SJSA1 (cell line): Measurements from ENCODE around the genes TBC1D3I, MYO19, MRM1, LHX1 and C17orf78.

GRCh38 chr17:35889182-35889707 lies 9.1 kb upstream of the CCL5 start:
- RAMPAGE, long total RNA = no peak

DNA sequence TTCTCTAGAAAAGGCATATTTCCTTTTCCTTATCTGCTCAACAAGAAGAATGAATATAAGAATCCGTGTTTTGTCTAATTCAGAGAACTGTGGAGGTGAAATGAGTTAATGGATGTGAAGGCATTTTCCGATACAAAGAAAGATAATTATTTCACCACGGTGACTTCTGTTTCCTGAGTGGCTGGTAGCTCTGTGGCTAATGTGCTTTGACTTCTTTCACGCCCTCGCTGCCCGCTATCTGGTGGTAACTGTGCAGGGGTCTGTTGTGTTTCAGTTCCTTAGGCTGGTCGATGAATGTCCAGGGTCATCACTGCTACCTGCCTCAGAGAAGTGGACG lies 15.7 kb upstream of the CCL5 start:
- RAMPAGE, long total RNA = no peak

DNA sequence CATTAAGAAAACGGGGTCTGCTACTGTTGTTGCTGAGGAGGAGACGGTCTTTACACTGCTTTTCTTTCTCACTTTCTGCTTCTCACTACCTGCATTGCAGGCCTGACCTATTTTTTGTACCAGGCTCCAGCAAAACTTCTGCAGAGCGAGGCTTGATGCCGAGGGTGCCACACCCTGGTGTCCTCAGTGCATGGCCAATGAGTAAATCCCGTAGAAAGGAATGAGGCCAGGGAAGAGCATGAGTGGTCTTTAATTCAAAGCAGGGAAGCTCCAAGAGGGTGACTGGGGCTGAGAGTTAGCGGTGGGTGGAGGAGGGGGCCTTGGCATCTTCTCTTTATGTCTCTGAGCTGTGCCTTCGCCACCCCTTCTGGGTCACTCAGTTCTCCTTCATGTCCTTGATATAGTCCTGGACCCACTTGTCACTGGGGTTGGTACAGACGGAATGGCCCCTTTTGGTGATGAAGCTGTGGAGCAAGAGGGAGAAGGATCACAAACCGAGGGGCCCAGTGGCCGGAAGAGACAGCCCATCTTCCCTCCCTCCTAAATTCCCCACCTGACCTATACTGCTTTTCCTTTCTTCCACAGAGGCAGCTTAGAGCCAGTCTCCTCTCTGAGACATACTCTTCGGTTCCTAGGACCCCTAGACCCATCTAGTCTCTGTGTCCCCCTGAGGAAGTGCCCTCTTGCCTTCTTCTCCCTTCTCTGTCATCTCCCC lies 2.3 kb upstream of the CCL16 start:
- RAMPAGE, long total RNA = no peak

GRCh38 chr17:35984140-35984872 lies 2.2 kb downstream of the CCL14 start:
- RAMPAGE, long total RNA = no peak

- RAMPAGE, long total RNA = no peak
Measured at GRCh38 chr17:36072324-36073012, 8.4 kb downstream of the CCL18 start.

DNA sequence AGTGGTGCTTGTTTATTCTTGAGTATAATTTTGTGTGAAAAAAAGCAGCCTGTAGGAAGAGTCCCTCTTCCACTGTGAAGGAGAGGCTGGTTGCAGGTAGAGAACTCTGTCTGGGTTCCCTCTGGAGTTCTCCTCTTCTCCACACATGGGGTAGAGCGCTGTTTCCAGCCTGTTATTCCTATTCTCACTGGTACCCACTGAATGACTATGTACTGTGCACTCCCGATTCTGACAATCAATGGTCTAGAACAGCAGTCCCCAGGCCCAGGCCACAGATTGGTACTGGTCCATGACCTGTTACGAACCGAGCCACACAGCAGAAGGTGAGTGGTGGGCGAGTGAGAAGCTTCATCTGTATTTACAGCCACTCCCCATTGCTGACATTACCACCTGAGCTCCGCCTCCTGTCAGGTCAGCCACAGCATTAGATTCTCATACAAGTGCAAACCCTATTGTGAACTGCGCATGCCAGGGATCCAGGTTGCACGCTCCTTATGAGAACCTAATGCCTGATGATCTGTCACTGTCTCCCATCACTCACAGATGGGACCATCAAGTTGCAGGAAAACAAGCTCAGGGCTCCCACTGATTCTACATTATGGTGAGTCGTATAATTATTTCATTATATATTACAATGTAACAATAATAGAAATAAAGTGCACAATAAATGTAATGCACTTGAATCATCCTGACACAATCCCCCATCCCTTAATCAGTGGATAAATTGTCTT lies 15.3 kb downstream of the CCL4 start:
- RAMPAGE, long total RNA = no peak

- RAMPAGE, long total RNA = no peak
Measured at GRCh38 chr17:36183395-36184005, 7.1 kb upstream of the TBC1D3B start.

GRCh38 chr17:36192205-36192778 lies 4.3 kb downstream of the CCL3L3 start:
- RAMPAGE, long total RNA = no peak

- RAMPAGE, long total RNA = no peak
Measured at GRCh38 chr17:36264495-36264784, at the start of gene TBC1D3I. Gene TBC1D3I (minus strand): TSS chr17:36264570.

DNA sequence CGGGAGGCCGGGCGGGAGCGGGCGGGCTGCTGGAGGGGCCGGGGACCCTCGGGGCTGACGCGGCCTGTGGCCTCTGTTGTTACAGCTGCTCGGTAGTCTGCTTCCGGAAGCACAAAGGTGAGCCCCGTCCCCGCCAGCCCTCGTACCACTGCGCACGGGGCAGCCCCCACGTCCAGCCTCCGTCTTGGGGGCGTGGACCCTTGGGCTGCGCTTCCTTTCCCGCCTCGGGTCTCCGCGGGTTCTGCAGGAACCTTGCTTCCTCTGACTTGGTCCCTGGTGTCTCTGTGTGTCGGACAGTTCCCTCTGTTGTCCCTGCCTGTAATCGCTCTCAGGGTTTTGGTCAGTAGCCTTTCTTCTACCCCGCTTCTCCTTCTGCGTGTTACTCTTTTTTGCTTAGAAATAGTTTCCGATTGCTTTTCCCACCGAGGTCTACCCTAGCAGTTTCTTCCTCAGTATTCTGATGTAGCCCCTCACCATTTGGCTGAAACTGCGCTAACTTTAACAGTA lies 422 bp downstream of the ZNHIT3 start:
- RAMPAGE, long total RNA = no peak

DNA sequence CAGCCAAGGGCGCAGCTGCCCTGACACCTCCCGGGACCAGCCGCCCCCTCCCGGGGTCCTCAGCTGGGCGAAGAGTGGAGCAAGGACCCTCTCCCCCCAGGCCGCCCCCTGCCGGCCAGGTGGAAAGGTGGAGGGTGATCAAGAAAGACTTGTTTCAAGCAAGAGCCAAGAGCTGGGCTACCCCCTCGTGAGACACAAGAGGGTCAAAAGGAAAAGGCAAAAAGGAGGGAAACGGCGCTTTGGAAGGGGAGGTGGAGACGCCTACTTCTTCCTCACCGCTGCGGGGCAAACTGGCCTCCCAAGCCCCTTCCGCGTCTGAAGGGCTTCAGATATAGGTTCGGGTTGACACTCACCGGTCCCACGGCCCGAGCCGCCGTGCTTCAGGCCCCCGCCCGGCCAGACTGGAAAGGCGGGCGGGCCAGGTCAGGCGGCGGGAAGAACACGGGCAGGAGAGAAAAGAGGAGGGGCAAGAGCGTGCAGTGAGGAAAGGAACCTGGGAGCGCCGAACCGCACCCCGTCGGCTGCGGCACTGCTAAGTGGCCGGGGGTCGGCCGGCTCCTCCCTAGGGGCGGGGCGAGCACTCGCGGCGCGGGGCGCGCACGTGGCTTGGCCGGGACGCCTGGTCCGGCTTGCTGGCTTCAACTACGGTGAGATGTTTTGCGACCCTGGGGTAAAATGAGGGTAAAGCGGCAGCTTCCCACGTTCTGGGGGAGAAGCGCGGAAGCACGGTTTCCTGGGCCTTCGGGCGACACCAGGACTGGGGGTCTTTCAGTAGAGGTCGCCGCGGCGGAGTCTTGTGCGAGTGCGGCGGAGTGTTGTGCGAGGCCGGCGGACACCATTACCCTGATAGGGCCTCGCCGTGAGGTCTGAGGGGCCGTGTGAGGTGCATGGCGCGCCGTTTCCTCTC lies at the start of gene MYO19:
Gene MYO19, minus strand, starts transcription at position 461 of the 907 bp plus-strand sequence.
- RAMPAGE, long total RNA = no peak

- RAMPAGE, long total RNA = no peak
Measured at GRCh38 chr17:36570778-36571310, 20.8 kb upstream of the DHRS11 start.

- RAMPAGE, long total RNA = no peak
Measured at GRCh38 chr17:36601289-36602264, at the start of gene MRM1. Gene MRM1 (plus strand): TSS chr17:36601583.

GRCh38 chr17:36641641-36642600 lies 40.5 kb downstream of the MRM1 start:
- RAMPAGE, long total RNA = no peak

- RAMPAGE, long total RNA = no peak
Measured at GRCh38 chr17:36937465-36937960, at the start of gene LHX1. Gene LHX1 (plus strand): TSS chr17:36937475.

- RAMPAGE, long total RNA = no peak
Measured at GRCh38 chr17:36948260-36948689, 479 bp upstream of the AATF start.

DNA sequence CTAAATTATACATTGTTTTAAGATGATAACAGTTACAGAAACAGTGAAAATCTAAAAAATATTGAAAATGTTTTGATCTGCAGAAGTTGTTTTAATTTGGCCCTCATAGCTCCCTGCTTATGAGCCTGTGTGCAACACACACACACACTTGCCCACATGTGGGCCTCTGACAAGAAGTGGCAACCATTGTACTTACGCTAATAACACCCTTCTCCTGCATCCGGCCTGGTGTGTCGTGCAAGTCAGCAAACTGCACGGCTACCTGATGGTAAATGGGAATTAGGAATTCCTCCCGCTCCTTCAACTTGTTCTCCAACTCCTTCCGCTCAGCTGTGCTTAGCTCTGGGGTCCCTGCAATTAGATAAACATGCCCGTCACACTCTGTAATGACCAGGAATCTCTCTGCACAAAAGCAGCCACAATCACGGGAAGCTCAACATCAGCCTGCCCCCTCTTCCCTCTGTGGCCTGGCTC lies 148.9 kb downstream of the AATF start:
- RAMPAGE, long total RNA = no peak

GRCh38 chr17:37375690-37376170 lies at the start of gene C17orf78:
Gene C17orf78 (plus strand): TSS chr17:37375985.
- RAMPAGE, long total RNA = no peak

DNA sequence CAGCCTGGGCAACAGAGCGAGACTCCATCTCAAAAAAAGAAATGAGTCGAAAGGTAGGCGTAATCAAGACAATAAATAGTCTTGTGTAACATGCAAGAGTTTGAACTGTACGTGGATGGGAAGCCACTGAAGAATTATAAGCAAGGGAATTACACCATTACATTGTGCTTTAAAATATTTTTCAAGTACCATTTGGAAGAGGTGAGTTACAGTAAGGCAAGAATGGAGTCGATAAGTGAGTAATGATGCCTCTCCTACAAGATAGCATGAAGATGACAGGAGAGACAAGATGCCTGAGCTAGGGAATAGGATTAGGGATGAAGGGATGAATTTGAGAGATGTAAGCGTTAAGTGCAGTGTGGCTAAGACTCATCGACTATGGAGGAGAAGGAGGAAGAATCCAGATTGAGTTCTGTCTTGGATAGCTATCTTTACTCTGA lies 33.5 kb upstream of the DUSP14 start:
- RAMPAGE, long total RNA = no peak

DNA sequence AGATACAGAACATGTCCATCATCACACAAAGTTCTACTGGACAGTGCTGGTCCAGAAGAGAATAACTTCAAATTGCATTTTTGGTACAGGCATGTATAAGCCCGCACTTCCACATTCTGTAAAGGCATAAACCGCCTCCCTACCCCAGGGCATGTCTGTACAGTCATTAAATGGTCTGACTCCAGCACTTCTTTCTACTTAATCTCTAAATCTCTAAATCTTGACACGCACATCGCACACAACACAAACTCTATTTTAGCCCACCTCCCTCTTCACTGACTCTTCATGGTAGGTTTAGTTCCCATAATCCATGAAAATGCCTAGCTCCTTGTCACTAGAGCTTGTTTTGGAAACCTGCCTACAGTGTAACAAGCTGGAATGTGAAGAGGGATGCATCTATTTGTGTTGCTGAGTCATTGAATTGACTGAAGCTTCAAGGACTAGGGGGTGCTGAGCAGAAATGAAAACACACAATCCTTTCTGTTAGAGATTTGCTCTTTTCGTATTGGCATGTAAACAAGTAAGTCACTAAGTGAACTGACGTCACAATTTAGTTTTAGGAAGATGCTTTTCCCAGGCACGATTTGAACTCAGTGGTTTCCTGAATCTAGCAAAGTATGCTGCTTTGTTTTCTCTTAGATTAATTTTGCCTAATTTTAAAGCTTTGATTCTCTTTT lies 1.6 kb upstream of the DUSP14 start:
- RAMPAGE, long total RNA = no peak